ENCODE results near the gene ARMC12.

- RAMPAGE, long total RNA = no peak
- RRBS = no CpG with 5 or more reads among the region's 23 CpGs
PRO-cap:
- standard = no peak
- CoPRO, capped RNA only, 2 experiments = no peak in any of the 2 experiments
- CoPRO, capped and uncapped RNA, 2 experiments = no peak in any of the 2 experiments
- CoPRO, uncapped RNA only, 2 experiments = no peak in any of the 2 experiments
CAGE:
- cytosol, long polyA plus RNA = no peak
- long polyA plus RNA = no peak
- nucleolus, long total RNA = no peak
- nucleus, long polyA plus RNA = no peak
Observed at GRCh38 chr6:35425663-35426452, 26.3 kb upstream of the FANCE start.

- RAMPAGE, long total RNA = no peak
- RRBS = 2% methylated on average over 18 of the region's 72 CpGs
PRO-cap:
- standard = bidirectional peak, plus-strand start at chr6:35468744, minus-strand start at chr6:35468640; bidirectional peak, plus-strand start at chr6:35469050, minus-strand start at chr6:35468791
- CoPRO, capped RNA only, 2 experiments = peak in 1 of 2 experiments; most common plus-strand start chr6:35468822 (in 1); most common minus-strand start chr6:35468789 (in 1)
- CoPRO, capped and uncapped RNA, 2 experiments = peak in 1 of 2 experiments; most common plus-strand start chr6:35469017 (in 1); most common minus-strand start chr6:35468789 (in 1)
- CoPRO, uncapped RNA only, 2 experiments = peak in 1 of 2 experiments; most common minus-strand start chr6:35469173 (in 1)
CAGE:
- cytosol, long polyA plus RNA = no peak
- long polyA plus RNA = no peak
- nucleolus, long total RNA = no peak
- nucleus, long polyA plus RNA = no peak
Observed at GRCh38 chr6:35468528-35469392, 559 bp downstream of the RPL10A start.

DNA sequence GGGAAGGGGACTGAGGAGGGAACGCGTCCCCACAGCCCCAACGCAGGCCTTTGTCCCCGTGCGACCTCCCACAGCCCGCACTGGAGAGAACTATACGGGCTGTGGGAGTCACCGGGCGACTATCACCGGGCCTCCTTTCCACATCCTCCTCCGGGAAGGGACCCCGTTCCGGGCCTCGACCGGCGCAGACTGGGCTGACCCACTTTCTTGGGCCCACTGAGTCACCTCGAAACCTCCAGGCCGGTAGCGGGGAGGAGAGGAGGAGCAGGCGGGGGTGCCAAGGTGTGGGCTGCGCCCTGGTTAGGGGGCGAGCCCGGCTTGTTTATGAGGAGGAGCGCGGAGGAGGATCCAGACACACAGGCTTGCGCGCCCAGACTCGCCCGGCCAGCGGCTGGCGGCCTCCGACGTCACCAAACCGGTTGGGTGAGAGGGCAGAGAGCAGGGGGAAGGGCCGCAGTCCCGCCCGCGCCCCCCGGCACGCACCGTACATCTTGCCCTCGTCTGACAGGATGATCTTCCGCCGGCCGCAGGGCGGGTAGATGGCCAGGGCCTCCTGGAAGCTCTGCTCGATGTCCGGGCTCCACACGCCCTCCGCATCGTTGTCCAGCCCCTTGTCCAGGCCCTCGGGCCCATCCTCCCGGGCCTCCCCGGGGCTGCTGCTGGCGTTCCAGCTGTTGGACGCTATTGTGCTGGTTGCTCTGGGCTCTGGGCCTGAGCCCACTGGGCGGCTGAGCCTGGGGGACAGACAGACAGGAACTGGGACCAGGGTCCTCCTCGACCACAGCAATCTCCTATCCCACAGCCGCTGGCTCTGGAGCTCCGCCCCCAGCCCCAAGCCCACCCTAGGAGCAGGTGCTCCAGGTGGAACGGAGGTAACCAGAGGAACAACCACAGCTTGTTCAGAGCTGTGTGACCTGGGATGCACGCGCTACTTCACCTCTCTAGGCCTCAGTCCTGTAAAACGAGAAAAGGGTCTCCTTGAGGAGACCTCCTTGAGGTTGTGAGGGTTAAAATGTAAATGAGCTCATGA is 10.6 kb downstream of the TEAD3 start:
- RAMPAGE, long total RNA = no peak
- RRBS = 93% methylated on average over 37 of the region's 64 CpGs
PRO-cap:
- standard = no peak
- CoPRO, capped RNA only, 2 experiments = no peak in any of the 2 experiments
- CoPRO, capped and uncapped RNA, 2 experiments = no peak in any of the 2 experiments
- CoPRO, uncapped RNA only, 2 experiments = no peak in any of the 2 experiments
CAGE:
- cytosol, long polyA plus RNA = no peak
- long polyA plus RNA = no peak
- nucleolus, long total RNA = no peak
- nucleus, long polyA plus RNA = no peak

- RAMPAGE, long total RNA = no peak
- RRBS = no CpG with 5 or more reads among the region's 21 CpGs
PRO-cap:
- standard = no peak
- CoPRO, capped RNA only, 2 experiments = no peak in any of the 2 experiments
- CoPRO, capped and uncapped RNA, 2 experiments = no peak in any of the 2 experiments
- CoPRO, uncapped RNA only, 2 experiments = no peak in any of the 2 experiments
CAGE:
- cytosol, long polyA plus RNA = no peak
- long polyA plus RNA = no peak
- nucleolus, long total RNA = no peak
- nucleus, long polyA plus RNA = no peak
Observed at GRCh38 chr6:35505993-35506393, 6.7 kb downstream of the TULP1 start.

- RAMPAGE, long total RNA = no peak
- RRBS = no CpG with 5 or more reads among the region's 8 CpGs
PRO-cap:
- standard = no peak
- CoPRO, capped RNA only, 2 experiments = no peak in any of the 2 experiments
- CoPRO, capped and uncapped RNA, 2 experiments = no peak in any of the 2 experiments
- CoPRO, uncapped RNA only, 2 experiments = peak in 2 of 2 experiments; most common minus-strand start chr6:35569011 (in 1)
CAGE:
- cytosol, long polyA plus RNA = no peak
- long polyA plus RNA = no peak
- nucleolus, long total RNA = no peak
- nucleus, long polyA plus RNA = no peak
Observed at GRCh38 chr6:35568939-35569765, 56.5 kb upstream of the TULP1 start.

GRCh38 chr6:35663512-35664330 is 25.0 kb downstream of the FKBP5 start:
- RAMPAGE, long total RNA = no peak
- RRBS = no CpG with 5 or more reads among the region's 7 CpGs
PRO-cap:
- standard = no peak
- CoPRO, capped RNA only, 2 experiments = no peak in any of the 2 experiments
- CoPRO, capped and uncapped RNA, 2 experiments = no peak in any of the 2 experiments
- CoPRO, uncapped RNA only, 2 experiments = peak in 1 of 2 experiments; most common minus-strand start chr6:35664210 (in 1)
CAGE:
- cytosol, long polyA plus RNA = no peak
- long polyA plus RNA = no peak
- nucleolus, long total RNA = no peak
- nucleus, long polyA plus RNA = no peak

DNA sequence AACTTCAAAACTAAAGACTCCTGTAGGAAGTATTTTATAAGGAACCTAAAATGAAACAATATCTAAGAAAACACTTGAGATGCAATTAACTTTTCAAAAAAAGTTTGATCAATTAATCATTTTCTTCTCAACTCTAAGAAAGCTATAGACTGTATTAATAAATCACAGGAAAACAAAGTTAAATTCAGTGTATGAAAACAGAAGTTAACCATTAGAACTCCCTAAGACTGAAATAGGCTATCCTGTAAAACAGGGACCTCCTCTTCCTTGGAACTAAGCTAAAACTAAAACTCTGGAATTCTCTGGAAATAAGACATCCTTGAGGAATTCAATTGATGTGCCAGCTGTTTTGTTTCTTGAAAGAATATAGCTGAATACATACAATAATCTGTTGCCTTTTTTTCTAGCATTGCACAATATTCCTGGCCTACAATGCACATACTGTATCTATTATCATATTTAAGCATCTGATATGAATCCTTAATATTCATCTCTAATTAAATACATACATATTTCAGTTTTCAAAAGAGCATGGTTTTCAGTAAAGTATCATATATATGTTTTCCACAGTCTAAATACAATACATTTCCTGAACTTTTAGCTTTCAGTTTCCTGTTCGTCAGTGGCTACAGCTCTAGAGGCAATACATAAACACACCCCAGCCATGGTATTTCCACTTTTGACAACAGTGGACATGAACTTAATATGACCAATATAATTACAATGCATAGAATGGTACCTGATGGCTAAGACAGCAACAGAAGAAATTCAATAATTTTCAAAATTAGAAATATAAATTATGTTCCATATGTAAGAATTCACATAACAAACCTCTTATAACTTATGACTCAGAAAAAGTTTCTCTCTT is 19.5 kb downstream of the FKBP5 start:
- RAMPAGE, long total RNA = no peak
- RRBS = no CpG with 5 or more reads among the region's 1 CpG
PRO-cap:
- standard = no peak
- CoPRO, capped RNA only, 2 experiments = no peak in any of the 2 experiments
- CoPRO, capped and uncapped RNA, 2 experiments = no peak in any of the 2 experiments
- CoPRO, uncapped RNA only, 2 experiments = peak in 1 of 2 experiments; most common minus-strand start position 376 of the sequence (in 1)
CAGE:
- cytosol, long polyA plus RNA = no peak
- long polyA plus RNA = no peak
- nucleolus, long total RNA = no peak
- nucleus, long polyA plus RNA = no peak

DNA sequence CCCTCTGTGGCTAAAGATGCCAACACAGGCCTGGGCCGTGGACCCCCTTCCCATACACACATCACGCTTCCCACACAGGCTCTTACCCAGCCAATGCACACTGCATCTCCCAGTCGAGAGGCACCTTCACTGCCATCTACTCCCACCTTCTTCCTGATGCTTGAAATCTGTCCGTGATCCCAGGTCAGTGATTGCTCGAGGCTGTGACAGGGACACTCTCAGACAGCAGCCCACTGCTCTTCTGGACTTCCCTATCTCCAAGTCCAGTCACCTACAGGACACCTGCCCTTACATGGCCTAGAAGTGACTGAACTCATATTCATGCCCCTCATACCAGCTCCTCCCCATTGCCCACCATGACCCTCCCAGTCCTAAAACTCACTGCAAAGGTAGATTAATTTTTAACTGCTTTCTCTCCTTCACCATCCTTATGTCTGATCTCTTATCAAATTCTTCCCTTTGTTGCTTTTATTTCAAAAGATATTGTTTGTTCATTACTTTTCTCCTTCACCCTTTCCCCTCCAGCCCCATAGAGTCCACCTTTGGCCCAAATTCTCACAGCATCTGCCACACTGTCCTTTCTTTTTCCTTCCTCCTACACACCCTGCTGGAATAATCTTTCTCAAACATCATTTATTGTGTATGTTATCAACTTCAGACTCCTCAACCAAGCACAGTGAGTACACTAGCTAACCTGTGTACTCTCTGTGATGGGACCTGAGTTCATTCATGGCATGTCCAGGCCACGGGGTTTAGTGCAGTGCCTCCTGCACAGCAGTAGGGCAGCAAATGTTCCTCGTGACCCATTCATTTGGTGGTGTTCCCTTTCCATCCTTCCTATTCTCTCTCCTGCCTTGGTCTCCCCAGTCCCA is 7.4 kb upstream of the ARMC12 start:
- RAMPAGE, long total RNA = no peak
- RRBS = no CpG with 5 or more reads among the region's 7 CpGs
PRO-cap:
- standard = no peak
- CoPRO, capped RNA only, 2 experiments = no peak in any of the 2 experiments
- CoPRO, capped and uncapped RNA, 2 experiments = no peak in any of the 2 experiments
- CoPRO, uncapped RNA only, 2 experiments = no peak in any of the 2 experiments
CAGE:
- cytosol, long polyA plus RNA = no peak
- long polyA plus RNA = no peak
- nucleolus, long total RNA = no peak
- nucleus, long polyA plus RNA = no peak

DNA sequence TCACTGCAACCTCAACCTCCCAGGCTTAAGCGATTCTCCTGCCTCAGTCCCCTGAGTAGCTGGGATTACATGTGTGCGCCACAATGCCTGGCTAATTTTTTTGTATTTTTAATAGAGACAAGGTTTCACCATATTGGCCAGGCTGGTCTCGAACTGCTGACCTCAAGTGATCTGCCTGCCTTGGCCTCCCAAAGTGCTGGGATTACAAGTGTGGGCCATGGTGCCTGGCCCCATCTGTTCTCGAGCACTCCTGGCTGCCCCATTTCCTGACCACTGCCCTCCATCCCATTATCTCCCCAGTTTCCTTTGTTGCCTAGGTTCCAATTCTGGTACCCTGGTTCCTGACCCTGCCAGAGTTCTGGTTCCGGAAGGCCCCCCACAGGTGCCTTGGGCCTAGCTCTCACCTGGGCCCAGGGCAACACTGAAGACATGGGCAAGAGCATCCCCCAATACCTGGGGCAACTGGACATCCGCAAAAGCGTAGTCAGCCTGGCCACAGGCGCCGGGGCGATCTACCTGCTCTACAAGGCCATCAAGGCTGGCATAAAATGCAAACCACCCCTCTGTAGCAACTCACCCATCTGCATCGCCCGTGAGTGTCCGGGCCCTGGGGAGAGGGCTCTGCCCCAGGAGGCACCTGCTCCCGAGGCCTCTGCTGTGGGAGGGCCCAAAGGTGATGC is at the start of gene ARMC12:
Gene ARMC12, plus strand, starts transcription at position 353 of the 680 bp plus-strand sequence.
- RAMPAGE, long total RNA = no peak
- RRBS = 92% methylated on average over 5 of the region's 14 CpGs
PRO-cap:
- standard = no peak
- CoPRO, capped RNA only, 2 experiments = no peak in any of the 2 experiments
- CoPRO, capped and uncapped RNA, 2 experiments = no peak in any of the 2 experiments
- CoPRO, uncapped RNA only, 2 experiments = no peak in any of the 2 experiments
CAGE:
- cytosol, long polyA plus RNA = no peak
- long polyA plus RNA = no peak
- nucleolus, long total RNA = no peak
- nucleus, long polyA plus RNA = no peak

- RAMPAGE, long total RNA = no peak
- RRBS = no CpG with 5 or more reads among the region's 7 CpGs
PRO-cap:
- standard = no peak
- CoPRO, capped RNA only, 2 experiments = no peak in any of the 2 experiments
- CoPRO, capped and uncapped RNA, 2 experiments = no peak in any of the 2 experiments
- CoPRO, uncapped RNA only, 2 experiments = no peak in any of the 2 experiments
CAGE:
- cytosol, long polyA plus RNA = no peak
- long polyA plus RNA = no peak
- nucleolus, long total RNA = no peak
- nucleus, long polyA plus RNA = no peak
Observed at GRCh38 chr6:35737487-35737950, 687 bp downstream of the ARMC12 start.

DNA sequence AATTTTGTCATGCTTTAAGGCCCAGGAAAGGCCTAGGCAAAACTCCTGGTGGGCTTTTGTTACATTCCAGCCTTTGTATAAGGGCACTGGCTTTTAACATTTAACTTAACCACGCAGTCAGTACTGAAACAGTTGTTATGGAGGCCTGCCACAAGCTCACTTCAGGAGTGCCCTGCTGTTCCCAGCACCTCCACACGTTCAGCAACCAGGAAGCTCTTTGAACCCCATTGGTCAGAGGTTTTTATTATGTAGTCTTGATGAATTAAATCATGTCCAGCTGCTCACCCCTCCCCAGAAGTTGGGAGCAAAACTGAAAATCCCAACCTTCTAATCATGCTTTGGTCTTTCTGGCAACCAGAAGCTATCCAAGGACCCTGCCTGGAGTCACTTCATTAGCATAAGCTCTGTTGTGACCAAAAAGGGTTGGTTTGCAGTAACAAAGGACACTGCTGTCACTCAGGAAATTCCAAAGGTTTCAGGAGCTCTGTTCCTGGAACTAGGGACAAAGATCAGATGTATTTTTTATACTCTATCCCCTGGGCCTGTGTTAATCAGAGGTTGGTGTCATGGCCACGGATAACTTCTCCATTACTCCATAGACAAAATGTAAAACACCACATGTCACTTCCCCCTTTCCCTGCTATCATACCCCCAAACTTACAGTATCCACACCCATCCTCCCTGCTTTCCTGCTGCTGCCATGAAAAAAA is 2.9 kb downstream of the ARMC12 start:
- RAMPAGE, long total RNA = no peak
- RRBS = no CpG with 5 or more reads among the region's 3 CpGs
PRO-cap:
- standard = no peak
- CoPRO, capped RNA only, 2 experiments = no peak in any of the 2 experiments
- CoPRO, capped and uncapped RNA, 2 experiments = no peak in any of the 2 experiments
- CoPRO, uncapped RNA only, 2 experiments = no peak in any of the 2 experiments
CAGE:
- cytosol, long polyA plus RNA = no peak
- long polyA plus RNA = no peak
- nucleolus, long total RNA = no peak
- nucleus, long polyA plus RNA = no peak

DNA sequence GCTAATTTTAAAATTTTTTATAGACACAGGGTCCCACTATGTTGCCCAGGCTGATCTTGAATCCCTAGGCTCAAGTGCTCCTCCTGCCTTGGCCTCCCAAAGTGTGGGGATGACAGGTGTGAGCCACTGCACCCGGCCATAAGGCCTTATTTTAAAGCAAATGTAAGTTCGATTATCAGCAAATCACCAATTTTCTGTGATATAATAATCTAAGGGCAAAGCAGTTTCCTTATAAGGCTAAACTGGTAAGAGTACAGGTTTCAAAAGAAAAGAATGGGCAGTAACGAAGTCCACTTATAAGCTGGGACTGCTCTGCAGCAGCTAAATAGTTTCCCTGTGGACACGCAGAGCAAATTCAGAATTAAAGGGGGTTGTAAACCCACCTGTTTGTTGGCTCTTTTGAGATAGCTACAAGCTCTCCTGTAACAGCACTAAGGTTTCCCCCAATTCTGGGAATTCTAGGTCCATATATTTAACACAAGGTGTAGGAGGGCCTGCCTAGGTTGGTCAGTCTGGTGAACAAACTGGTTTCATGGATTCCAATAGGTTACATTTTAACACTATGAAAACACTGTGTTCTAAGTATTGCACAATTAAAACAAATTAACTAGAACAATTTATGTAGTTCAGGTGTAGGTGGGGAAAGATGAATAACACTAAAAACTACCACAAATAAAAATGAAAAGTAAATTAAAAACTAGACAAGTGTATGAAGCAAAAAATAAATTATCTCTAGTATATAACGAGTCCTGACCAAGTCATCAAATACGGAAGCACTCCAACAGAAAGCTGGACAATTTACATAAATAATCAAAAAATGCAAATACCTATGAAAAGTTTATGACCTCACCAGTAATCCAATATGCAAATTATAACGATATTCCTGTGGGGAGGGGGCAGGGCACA is 26.4 kb downstream of the LHFPL5 start:
- RAMPAGE, long total RNA = no peak
- RRBS = no CpG with 5 or more reads among the region's 7 CpGs
PRO-cap:
- standard = no peak
- CoPRO, capped RNA only, 2 experiments = no peak in any of the 2 experiments
- CoPRO, capped and uncapped RNA, 2 experiments = peak in 1 of 2 experiments; most common minus-strand start position 525 of the sequence (in 1)
- CoPRO, uncapped RNA only, 2 experiments = peak in 2 of 2 experiments; most common minus-strand start position 162 of the sequence (in 1)
CAGE:
- cytosol, long polyA plus RNA = no peak
- long polyA plus RNA = no peak
- nucleolus, long total RNA = no peak
- nucleus, long polyA plus RNA = no peak

DNA sequence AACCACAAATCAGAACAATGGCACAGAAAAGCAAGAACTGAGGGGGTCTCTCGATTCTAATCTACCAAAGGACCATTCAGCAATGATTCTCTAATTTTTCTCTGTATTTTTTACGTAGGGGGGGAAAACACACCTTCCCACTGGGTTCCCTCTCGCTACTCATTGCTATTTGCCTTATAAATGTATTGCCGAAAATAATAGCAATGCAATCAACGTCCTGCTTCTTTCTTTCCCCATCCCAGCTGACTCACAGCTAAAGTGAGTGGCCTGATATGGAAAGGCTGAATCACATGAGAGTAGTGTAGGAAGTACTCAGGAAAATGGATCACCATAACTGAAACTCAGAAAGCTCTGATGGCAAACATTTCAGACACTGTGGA is 49.2 kb upstream of the SRPK1 start:
- RAMPAGE, long total RNA = no peak
- RRBS = no CpG with 5 or more reads among the region's 5 CpGs
PRO-cap:
- standard = no peak
- CoPRO, capped RNA only, 2 experiments = no peak in any of the 2 experiments
- CoPRO, capped and uncapped RNA, 2 experiments = no peak in any of the 2 experiments
- CoPRO, uncapped RNA only, 2 experiments = no peak in any of the 2 experiments
CAGE:
- cytosol, long polyA plus RNA = no peak
- long polyA plus RNA = no peak
- nucleolus, long total RNA = no peak
- nucleus, long polyA plus RNA = no peak

- RAMPAGE, long total RNA = no peak
- RRBS = no CpG with 5 or more reads among the region's 6 CpGs
PRO-cap:
- standard = no peak
- CoPRO, capped RNA only, 2 experiments = no peak in any of the 2 experiments
- CoPRO, capped and uncapped RNA, 2 experiments = no peak in any of the 2 experiments
- CoPRO, uncapped RNA only, 2 experiments = no peak in any of the 2 experiments
CAGE:
- cytosol, long polyA plus RNA = no peak
- long polyA plus RNA = no peak
- nucleolus, long total RNA = no peak
- nucleus, long polyA plus RNA = no peak
Observed at GRCh38 chr6:35973634-35974156, 50.7 kb downstream of the SLC26A8 start.

GRCh38 chr6:36075575-36076003 is 48.0 kb downstream of the MAPK14 start:
- RAMPAGE, long total RNA = no peak
- RRBS = no CpG with 5 or more reads among the region's 4 CpGs
PRO-cap:
- standard = no peak
- CoPRO, capped RNA only, 2 experiments = no peak in any of the 2 experiments
- CoPRO, capped and uncapped RNA, 2 experiments = no peak in any of the 2 experiments
- CoPRO, uncapped RNA only, 2 experiments = no peak in any of the 2 experiments
CAGE:
- cytosol, long polyA plus RNA = no peak
- long polyA plus RNA = no peak
- nucleolus, long total RNA = no peak
- nucleus, long polyA plus RNA = no peak

DNA sequence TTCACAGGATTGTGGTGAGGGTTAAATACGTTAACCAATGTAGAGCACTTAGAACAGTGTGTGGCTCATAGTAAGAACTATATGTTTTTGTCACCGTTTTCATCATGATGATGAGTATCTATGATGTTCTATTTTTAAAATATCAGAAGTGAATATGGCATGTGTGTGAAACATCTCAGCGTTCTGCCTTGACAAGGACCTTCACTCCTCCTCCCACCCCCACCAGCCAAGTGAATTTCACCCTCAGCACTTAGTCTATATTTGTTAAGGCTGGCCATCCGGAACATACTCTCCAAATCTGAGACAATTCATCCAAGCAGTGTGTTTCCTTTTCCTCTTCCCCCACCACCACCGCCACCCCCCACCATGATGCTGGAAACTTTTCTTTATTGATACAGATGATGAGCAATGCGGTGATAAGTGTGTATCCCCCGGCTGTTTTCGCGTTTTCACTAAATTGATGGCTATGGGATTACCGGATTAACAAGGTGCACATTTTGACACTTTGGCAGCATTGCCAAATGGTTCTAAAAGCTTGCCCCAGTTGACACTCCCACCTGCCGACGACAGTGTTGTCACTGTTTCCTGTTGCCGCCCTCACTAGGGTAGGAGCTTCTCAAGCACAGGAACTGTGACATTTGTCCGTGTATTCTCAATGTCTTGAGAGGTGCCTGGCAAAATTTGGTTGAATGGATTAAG is 10.0 kb upstream of the MAPK13 start:
- RAMPAGE, long total RNA = no peak
- RRBS = 23% methylated on average over 3 of the region's 14 CpGs
PRO-cap:
- standard = no peak
- CoPRO, capped RNA only, 2 experiments = no peak in any of the 2 experiments
- CoPRO, capped and uncapped RNA, 2 experiments = no peak in any of the 2 experiments
- CoPRO, uncapped RNA only, 2 experiments = peak in 2 of 2 experiments; most common plus-strand start position 155 of the sequence (in 1); most common minus-strand start position 191 of the sequence (in 1)
CAGE:
- cytosol, long polyA plus RNA = no peak
- long polyA plus RNA = no peak
- nucleolus, long total RNA = no peak
- nucleus, long polyA plus RNA = no peak

GRCh38 chr6:36126673-36127491 is 3.4 kb upstream of the MAPK13 start:
- RAMPAGE, long total RNA = no peak
- RRBS = no CpG with 5 or more reads among the region's 9 CpGs
PRO-cap:
- standard = no peak
- CoPRO, capped RNA only, 2 experiments = no peak in any of the 2 experiments
- CoPRO, capped and uncapped RNA, 2 experiments = no peak in any of the 2 experiments
- CoPRO, uncapped RNA only, 2 experiments = no peak in any of the 2 experiments
CAGE:
- cytosol, long polyA plus RNA = no peak
- long polyA plus RNA = no peak
- nucleolus, long total RNA = no peak
- nucleus, long polyA plus RNA = no peak

Measured in K562 (cell line).